ENCODE data around the genes FANK1, ADAM12 and MKI67.

DNA sequence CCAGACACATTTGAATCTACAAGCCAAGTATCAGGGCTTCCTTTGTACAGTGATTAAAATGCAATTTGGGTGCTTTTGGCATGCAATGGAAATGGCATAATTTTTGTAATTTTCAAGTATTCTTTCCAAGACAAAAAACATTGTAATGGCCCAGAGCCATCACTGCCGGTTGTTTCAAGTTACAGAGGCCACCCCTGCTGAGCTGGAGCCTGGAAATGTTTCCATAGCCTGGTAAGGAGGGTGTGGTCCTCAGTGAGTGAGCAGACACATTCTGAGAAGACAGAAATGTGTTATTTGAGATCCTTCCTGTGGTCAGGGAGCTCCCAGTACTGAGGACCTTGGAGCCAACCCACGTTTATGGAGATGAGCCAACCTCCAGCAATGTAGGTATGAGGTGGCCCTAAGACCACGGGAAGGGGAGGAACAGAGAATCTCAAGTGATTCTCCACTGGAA lies 20.9 kb downstream of the TEX36 start:
- PRO-cap, 2 experiments: no peak in any of the 2 experiments

GRCh38 chr10:125892248-125892768 lies 4.1 kb upstream of the FANK1 start:
- PRO-cap, 2 experiments: no peak in any of the 2 experiments

- PRO-cap, 2 experiments: peak in 2 of 2 experiments; most common plus-strand start chr10:125896594 (in 1); most common minus-strand start chr10:125896476 (in 1)
Observed at GRCh38 chr10:125896373-125897261, at the start of gene FANK1. TSS of gene FANK1 (plus strand) at chr10:125896564.

GRCh38 chr10:126272502-126273013 lies 115.7 kb downstream of the ADAM12 start:
- PRO-cap, 2 experiments: no peak in any of the 2 experiments

DNA sequence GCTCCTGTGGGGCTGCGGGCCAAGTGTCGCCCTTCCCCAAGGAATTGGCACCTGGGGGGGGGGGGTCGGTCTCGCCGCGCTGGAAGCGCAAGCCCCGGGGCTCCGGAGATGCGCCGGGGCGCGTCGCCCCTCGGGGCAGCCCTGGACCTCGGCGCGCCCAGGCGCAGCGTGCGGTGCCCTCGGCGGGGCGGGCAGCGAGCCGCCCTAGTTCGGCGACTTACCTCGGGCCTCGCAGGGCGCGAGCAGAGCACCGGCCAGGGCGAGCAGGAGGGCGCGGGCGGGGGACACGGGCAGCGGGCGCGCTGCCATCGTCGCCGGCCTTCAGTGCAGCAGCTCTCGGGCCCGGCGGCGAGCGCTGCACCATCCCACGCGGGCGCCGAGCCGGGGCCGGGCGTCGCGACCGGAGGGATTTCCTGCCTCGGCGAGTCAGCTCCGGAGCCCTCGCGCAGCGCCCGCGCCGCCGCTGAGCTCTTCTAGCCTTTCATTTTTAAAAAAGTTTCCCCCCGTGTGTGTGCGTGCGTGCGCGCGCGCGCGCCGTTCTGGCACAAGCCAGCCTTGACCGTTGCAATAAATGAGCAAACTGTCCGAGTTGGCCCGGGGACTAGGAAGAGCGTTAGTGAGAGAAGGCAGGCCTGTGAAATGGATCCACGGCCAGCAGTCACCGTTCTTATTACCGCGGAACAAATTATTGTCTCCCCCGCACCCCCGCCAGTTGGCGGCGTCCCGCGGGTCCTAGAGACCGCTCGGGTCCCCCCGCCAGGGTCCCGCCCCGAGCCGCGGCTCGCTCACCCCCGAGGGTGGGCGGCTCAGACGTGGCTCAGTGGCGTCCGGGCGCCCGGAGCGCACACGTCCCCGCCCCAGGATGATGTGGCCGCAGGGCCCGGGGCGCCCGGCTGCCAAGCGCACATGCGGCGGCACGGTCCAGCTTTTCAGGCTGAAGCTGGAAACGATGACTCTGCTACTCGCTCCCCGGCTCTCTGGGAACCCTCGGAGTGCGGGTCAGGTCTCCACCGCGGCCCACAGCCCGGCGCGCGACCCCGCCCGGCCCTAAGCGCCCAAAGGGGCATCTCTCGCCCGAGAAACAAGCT lies at the start of gene ADAM12:
Gene ADAM12 (minus strand): TSS at position 641 of the 1,088 bp plus-strand sequence.
- PRO-cap, 2 experiments: no peak in any of the 2 experiments

DNA sequence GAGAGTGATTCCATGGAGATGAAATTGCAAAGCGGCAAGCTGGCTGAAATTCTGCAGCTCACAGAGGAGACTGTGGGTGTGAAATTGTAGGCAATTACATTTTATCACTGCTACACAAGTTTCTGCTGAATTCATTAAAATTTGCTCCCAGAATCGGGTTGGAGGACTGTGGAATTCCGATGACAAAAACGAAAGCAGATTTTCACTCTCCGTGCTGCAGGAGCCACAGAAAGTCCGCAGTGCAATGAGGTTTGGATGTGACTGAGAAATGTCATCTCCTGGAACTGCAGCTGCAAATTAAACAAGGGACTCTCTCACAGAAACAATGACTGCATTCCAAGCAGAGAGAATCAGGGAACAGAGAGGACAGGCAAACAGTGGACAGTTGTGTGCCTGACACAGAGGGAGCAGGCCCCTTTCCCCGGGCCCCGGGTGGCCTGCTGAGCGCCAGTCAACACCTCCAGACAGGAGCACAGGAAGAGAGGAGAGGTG lies 109.1 kb downstream of the C10orf90 start:
- PRO-cap, 2 experiments: no peak in any of the 2 experiments

- PRO-cap, 2 experiments: no peak in any of the 2 experiments
Observed at GRCh38 chr10:126905752-126906909, 903 bp downstream of the DOCK1 start.

GRCh38 chr10:126918095-126918777 lies 13.0 kb downstream of the DOCK1 start:
- PRO-cap, 2 experiments: no peak in any of the 2 experiments

- PRO-cap, 2 experiments: no peak in any of the 2 experiments
Observed at GRCh38 chr10:127392669-127393167, 156.4 kb upstream of the NPS start.

GRCh38 chr10:127888898-127889054 lies 4.0 kb downstream of the CLRN3 start:
- PRO-cap, 2 experiments: no peak in any of the 2 experiments

- PRO-cap, 2 experiments: no peak in any of the 2 experiments
Observed at GRCh38 chr10:127911411-127912027, 4.6 kb downstream of the PTPRE start.

GRCh38 chr10:127968396-127968968 lies 61.6 kb downstream of the PTPRE start:
- PRO-cap, 2 experiments: no peak in any of the 2 experiments

GRCh38 chr10:127977380-127978019 lies 70.6 kb downstream of the PTPRE start:
- PRO-cap, 2 experiments: peak in 1 of 2 experiments; most common plus-strand start chr10:127977901 (in 1); most common minus-strand start chr10:127977723 (in 1)

DNA sequence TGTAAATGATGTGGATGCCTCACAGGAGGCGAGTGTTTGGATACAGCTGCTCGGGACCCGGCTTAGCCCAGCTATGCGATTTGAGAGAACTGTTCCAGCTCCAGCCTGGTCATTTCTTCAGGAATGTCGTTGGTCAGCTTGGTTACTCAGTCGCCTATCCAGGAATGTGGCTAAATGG lies 77.0 kb downstream of the MKI67 start:
- PRO-cap, 2 experiments: no peak in any of the 2 experiments

GRCh38 chr10:128072978-128073647 lies 53.1 kb downstream of the MKI67 start:
- PRO-cap, 2 experiments: no peak in any of the 2 experiments

DNA sequence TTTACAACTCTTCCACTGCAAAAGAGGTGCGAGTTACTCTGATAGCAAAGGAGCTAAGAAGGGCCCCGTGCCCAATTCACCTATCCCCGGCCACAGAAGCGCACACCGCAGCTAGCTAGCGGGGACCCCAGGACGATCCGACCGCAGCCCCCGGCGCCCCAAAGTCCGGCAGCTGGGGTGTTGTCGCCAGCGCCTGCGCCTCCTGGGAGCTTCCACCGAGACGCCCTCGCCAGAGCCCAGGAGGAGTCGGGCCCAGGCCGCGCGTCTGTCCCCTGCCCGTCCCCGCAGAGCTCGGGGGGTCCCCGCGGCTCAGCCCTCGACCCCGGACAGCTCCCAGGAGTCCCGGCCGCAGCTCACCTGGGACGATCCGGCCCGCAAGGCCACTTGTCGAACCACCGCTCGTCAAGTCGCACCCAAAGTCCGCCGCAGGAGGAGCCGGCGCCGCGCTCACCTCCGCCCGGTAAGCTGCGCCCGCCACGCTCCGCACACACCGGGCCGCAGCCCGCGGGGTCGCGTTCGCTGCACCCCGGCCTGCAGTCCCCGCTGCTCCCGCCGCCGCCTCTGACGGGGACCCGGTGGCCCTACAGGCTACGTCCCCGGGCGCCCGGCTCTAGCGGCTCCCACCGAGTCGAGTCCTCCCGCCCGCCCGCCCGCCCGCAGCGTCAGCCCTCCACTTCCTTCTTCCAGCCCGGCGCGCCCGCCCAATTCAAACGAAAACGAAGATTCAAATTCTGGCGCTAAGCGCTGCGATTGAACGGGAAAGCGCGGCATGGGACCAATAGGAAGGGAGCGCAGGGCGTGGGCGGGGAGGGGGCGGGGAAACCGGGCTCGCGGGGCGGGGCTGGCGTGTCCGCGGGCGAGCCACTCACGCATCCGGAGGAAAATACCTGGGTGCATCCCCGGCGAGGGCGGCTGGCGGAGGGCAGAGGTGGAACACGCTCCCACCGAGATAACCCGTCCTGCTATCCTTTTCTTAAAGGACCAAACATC lies at the start of gene MKI67:
Gene MKI67 (minus strand): TSS at position 682 of the 990 bp plus-strand sequence.
- PRO-cap, 2 experiments: no peak in any of the 2 experiments

DNA sequence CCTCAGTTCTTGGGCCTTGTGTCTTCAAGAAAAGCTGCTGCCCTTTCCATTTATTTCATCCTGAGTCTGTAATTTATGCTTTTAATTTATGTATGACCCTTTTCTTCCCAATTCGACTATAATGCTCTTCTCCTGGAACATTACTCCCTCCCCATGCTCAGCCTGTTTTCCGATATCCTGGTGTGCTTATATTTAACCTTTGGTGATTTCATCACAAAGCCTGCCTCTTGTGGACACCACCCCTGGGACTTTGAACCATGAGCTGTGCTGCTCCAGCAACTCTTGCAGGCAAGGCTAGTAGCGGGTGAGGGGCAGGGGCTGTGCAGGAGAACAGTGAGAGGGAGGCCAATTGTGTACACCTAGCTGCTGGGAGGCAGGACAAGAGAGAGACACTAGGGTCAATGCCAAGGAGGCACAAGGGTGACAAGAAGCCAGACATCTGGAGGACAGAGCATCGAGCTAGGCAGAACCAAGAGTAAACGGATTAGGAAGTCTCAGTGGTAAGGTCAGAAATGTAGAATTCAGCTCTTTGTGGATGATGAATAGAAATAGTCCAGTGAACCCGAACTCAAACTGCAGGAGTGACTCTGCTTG lies 30.8 kb upstream of the MKI67 start:
- PRO-cap, 2 experiments: no peak in any of the 2 experiments

DNA sequence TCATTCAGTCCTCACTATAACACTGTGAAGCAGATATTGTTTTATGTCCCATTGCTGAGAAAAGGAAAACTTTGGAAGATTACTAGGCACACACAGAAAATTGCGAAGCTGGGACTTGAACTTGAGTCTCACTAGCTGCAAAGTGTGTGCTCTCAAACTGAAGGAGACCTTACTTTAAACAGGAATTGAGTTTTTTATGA lies 306.1 kb upstream of the MGMT start:
- PRO-cap, 2 experiments: no peak in any of the 2 experiments

DNA sequence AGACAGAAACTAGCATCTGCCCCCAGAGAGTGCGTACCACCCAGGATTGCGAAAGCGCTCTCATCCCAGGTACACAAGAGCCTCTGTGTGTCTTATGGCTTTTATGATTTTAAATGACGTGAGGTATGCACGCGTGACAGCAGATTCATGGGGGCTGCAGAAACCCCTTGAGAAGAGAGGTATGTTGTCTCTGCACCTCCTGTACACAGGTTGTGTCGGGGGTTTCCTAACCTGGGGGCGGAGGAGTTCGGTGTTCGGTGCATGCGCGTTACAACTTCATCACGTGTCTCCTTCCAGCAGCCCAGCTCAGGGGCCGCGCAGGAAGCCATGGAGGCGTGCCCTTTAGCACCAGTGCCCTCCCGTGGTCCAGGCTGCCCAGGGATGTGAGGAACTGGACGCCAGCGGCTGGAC lies 186.5 kb downstream of the EBF3 start:
- PRO-cap, 2 experiments: no peak in any of the 2 experiments

DNA sequence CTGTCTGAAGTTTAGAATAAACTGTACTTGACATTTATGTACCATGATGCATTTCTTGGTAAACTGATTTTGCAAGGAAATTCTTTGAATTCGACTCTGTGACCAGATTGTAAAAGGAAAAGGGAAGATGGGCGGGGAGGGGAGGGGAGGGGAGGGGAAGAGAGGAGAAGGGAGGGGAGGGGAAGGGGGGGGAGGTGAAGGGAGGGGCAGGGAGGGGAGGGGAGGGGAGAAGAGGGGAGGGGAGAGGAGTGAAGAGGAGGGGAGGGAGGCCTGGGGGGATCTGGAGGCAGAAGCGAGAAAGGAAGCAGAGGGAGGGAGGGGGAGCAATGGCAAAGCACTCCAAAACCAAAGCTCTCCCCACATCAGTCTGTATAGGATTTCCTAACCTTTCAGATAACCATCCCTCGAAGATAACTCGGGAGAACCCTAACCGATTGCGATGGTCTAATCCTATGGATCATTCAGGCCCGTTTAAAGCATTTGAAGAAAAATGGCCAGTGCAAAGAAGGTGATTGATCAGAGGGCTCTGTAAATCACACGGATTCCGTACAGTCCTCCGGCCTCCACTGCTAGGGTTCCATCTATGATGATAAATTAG lies 19.1 kb downstream of the EBF3 start:
- PRO-cap, 2 experiments: peak in 1 of 2 experiments; most common plus-strand start position 307 of the sequence (in 1)